ENCODE measurements around a stretch of chr2.

DNA sequence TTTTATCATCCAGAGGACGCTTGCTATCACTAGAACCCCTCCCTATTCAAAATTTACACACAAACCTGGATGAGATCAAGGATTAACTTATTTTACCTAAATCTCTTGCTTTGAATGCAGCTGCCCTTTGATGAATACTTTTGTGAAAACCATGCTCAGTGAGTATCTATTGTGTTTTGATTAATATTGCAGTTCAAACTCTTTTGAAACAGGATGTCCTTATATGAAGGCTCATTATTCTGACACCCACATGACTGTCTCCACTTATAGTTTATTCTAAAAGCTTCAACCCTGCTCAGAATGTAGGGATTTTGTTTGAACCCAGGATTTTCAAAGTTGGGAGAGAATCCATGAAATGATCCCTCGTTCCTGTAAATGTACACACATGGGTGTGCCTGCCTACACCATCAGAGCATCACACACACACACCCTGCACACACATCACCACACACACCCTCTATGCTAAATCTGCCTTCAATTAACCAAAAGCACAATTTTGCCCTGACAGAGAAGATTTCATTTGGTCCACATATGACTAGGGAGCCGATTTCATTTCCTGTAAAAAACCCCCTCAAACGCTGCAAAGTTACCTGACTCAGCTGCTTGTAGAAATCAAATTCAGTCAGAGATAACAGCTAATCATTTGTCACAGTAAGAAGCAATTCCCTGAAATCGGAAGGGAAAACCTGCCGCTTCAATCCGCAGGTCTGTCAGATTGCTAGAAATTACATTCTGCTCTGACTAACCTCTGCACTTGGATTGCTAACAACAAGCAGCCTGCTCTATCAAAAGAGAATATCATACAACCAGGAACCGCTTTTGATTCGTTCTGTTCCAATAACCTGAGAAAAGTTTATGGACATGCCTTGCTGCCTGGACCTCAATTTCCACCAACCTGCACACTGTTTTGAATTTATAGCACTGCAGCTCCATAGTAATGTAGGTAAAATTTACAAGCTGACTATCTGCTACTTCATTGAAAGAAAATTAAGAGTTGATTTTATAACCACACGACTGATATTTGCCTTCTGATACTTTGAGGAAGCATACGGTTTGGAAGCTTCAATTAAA, 65.1 kb downstream of the ZEB2 start:
- RRBS, 2 experiments, result no CpG with 5 or more reads among the region's 11 CpGs

DNA sequence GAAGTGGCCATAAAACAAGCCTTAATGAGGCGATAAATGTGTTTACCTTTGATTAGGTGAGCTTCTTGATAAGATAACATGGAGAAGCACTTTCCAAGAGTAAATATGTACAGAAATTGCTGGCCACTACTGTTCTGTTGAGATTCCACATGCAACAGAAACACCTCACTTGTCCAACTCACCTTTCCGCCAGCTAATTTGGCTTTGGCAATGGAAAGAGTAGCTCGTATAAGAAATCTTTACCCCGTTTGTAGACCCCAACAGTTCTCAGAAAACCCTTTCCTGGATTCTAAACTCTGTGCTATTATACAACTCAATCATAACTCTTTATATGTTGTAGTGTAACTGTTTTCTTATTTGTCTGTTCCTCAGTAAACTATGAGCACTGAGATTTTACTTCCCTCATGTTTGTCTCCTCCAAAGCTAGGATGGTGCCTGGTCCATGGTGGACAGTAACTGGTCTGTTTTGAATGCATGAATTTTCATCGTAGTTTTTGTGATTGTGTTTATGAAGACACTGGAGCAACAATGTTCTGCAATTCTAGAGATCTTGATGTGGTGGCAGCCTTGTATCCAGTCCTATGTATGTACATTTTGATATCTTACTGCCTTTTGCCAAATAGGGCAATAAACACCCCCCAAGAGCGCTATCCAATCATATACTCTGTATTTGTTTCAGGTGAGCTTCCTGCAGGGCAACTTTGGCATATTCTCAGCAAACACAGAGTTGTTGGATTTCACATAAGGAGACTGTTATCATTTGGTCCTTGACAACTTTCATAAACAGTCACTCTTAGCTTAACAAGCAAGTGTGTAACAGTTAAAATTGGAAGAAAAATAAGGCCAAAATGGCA, 54.8 kb downstream of the ZEB2 start:
- RRBS, 2 experiments, result no CpG with 5 or more reads among the region's 6 CpGs

- RRBS, 2 experiments, result 41 to 51% methylated on average over 8 of the region's 18 CpGs
Measured at GRCh38 chr2:144513457-144514092, 6.3 kb downstream of the ZEB2 start.

DNA sequence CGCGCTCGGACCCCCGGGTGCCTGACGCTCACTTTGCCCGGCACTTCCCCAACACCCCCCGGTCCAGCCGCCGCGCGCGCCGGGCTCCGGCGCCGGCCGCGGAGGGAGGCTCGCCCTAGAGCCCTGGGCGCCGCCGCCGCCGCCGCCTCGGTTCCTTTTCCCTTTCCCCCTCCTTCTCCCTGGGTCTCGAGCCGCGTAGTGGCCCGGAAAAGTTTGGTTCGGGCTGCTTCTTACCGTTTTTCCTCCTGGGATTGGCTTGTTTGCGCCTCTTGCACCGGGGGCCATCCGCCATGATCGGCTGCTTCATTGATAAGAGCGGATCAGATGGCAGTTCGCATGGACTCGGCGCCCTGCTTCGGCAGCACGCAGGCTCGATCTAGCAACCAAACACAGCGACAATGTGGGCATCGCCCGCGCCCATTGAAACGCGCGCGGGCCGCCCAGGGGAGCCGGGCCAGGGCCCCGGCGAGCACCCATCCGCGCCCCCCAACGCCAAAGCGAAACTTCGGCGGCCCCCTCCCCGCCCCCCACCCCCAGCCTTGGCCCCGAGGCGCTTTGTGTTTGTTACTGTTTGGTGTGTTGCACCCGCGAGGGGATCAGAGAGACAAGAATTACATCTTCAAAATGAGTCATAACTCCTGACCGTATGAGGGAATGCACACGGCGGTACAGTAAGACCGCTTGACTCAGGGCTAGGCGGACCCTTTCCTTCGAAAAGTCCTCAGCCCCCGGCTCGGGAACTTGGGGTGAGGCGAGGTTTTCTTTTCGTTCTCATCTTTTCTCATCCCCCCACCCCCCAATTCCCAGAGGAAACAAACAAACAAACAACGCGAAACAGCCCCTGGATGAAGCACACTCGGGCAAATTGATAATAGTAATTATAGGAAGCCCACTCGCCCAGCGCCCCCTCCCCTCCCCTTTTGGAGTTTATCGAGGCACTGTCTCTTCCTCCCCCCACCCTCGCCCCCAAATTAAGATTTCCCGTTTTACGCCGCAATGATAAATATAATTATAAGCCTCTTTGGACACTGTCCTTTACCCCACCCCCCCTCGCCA, 2.5 kb downstream of the ZEB2 start:
- RRBS, 2 experiments, result 1 to 5% methylated on average over 5 to 8 of the region's 87 CpGs

- RRBS, 2 experiments, result no CpG with 5 or more reads among the region's 8 CpGs
Measured at GRCh38 chr2:144667862-144668248, 147.9 kb upstream of the ZEB2 start.

- RRBS, 2 experiments, result no CpG with 5 or more reads among the region's 11 CpGs
Measured at GRCh38 chr2:144903468-144903997, 383.6 kb upstream of the ZEB2 start.

DNA sequence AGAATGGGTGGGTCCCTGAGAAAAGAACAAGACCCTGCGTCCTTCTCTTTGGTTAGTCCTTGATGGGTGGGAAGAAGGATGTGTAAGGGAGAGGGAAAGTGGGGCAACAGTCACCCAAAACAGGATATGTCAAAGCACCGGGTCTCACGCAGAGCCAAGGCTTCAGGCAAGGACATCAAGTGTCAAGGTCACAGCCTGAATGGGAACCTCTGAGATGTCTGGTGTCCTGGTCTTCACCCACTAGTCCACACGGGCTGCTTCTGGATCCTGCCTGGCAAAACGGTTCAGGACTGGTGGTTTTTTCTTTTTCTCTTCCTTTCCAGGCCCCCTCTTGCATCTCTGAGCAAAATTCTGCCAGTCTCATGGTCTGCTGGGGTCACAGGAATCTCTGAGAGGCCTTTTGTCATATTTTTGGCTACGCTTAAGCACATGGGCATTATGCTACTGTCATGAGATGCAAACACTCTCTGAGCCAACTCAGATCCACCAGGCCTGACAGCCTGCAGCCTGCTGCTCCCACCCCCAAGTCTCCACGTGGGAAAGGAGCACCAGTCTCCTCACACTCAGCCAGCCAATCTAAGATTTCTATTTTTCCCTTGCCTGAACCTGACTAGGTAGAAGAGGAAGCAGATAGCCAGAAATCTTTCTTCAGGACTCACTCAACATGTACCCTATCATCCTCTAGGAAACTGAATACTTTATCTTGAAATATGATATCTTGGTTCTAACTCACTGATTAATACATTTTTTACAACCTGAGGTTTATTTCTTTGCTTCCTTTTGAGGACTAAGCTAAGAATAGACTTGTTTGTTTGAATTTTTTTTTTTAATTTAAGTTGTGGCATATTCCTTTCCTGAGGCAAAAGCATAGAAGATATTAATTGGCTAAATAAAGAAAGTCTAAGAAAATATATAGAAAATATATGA, 518.3 kb upstream of the ZEB2 start:
- RRBS, 2 experiments, result no CpG with 5 or more reads among the region's 7 CpGs

DNA sequence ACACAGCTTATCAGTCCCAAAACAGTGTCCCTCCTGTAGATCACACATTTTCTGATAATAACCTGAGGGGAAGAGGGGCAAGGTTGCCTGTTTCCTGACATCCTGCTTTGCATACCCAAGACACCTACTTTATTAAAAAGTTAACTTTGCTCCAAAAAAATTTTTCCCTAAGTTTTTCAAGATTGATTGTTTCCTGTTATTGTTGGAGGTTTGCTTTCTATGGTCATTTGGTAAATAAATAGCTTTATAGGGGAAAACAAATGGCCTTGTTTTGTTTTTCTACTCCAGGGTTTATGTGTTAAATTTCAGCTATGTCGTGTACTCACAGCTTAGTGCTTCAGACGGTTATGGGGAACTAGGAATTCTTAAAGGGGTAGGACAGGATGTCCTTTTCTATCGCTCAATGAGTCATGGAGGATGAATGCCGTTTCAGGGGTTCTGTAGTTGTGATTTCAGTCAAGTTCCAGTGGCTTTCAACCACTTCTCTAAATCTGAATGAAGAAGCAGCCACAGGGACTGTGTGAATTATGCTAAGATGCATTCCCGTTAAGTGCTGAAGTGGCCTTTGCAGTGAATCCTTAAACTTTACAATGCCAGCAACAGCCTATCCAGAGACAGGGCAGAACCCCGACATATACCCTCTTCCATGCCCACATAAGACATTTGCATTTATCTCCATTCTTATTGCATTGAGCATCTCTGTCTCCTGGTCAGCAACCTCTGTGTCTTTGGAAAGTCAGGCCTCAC, 1231.6 kb upstream of the ZEB2 start:
- RRBS, 2 experiments, result no CpG with 5 or more reads among the region's 6 CpGs

- RRBS, 2 experiments, result no CpG with 5 or more reads among the region's 4 CpGs
Measured at GRCh38 chr2:146540402-146541187, 1304.2 kb upstream of the ACVR2A start.

DNA sequence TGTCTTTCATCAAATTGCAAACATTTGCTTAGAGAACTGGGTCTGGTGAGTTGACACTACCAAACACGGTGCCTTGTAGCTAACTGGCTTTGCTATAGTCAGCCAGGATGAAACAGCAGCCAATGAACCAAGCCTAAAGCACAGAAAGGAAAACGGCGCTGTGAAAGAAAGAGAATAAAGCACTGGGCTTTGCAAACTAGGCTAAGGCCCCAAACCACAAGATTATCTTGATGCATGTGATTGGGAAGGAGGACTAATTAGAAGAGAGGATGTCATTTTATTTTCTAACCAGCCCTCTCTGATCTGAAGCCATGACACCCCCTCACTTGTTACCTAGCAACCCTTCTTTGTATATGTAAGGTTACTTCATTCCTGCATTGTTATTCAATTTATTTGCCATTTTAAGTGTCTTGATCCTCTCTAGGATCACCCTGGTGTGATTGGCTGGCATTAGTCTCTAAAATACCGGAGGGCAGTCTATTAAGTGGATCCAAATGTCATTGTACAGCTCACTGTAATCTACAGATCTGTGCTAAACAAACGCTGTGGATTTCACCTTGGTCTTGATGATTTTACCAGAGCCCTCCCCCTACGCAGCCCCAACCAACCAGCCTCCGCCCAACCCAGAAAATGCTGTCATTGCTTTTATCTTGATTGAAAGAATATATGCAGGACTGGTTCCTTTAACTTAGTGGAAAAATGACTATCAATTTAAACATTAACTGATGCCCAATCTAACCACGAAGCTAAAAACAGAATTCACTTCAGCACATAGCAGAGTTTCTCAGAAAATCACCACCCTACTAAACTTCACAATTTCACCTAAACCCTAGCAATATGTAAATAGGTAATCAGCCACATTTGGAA, 395.3 kb upstream of the ACVR2A start:
- RRBS, 2 experiments, result no CpG with 5 or more reads among the region's 8 CpGs

GRCh38 chr2:147844107-147844401, 775 bp upstream of the ACVR2A start:
- RRBS, 2 experiments, result 2 to 10% methylated on average over 4 of the region's 41 CpGs

- RRBS, 2 experiments, result no CpG with 5 or more reads among the region's 4 CpGs
Measured at GRCh38 chr2:147852376-147852919, 7.6 kb downstream of the ACVR2A start.

GRCh38 chr2:148021192-148021956, 483 bp downstream of the MBD5 start:
- RRBS, 2 experiments, result 6 to 11% methylated on average over 2 of the region's 9 CpGs

- RRBS, 2 experiments, result no CpG with 5 or more reads among the region's 2 CpGs
Measured at GRCh38 chr2:148201727-148202623, 181.1 kb downstream of the MBD5 start.

- RRBS, 2 experiments, result no CpG with 5 or more reads among the region's 6 CpGs
Measured at GRCh38 chr2:148345481-148346051, 299.0 kb upstream of the EPC2 start.

GRCh38 chr2:148680264-148680927, 35.8 kb downstream of the EPC2 start:
- RRBS, 2 experiments, result 35 to 61% methylated on average over 1 of the region's 4 CpGs

GRCh38 chr2:148707252-148707938, 62.8 kb downstream of the EPC2 start:
- RRBS, 2 experiments, result no CpG with 5 or more reads among the region's 4 CpGs

DNA sequence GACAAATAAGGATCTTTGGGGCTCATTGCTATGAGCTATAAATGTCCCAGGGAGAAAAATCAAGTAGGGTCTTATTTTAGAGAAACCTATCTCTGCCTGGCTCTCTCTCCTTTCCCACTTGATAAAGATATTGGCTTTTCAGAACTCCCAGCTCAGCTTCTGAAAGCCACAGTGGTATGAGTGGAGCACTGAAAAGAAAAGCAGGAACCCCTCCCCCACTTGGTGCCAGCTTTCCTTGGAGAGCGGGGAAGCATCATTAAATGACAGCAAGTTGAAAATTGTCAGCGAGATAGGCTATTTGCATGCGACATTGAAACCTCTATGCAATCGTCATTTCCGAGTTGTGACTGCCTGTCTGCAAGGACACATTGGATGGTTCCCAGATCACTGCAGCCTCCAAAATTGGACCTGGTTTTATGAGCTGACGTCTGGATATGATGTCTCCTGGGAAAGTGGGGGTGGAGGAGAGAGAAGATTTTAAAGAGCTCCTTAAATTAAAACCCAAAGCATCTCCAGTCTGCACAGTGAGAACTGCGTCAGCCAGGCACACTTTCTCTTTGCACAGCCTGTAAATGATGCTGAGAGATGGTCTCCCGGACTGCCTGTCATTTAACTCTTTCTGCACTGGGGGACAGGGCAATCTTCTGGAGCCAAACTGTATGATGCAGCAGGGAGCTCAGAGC, 57.8 kb upstream of the KIF5C start:
- RRBS, 2 experiments, result no CpG with 5 or more reads among the region's 8 CpGs

GRCh38 chr2:149002880-149003329, 35.6 kb upstream of the LYPD6B start:
- RRBS, 2 experiments, result no CpG with 5 or more reads among the region's 25 CpGs

GRCh38 chr2:149648340-149649320, 61.1 kb upstream of the MMADHC start:
- RRBS, 2 experiments, result no CpG with 5 or more reads among the region's 5 CpGs